Breast (tissue), 4 donors: ENCODE measurements around a stretch of chr13.

DNA sequence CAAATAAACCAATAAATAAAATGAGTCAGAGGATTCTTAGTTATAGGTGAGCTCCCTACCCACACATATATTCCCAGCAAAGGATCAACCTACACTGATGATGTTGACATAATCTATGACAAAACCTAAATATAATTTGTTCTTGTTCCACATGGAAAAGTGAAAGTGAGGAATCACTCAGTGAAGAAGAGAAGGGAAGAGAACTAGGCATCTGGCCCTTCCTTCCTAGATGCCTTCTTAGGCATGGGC lies 27.0 kb downstream of the SPRY2 start:
- PRO-cap, 3 experiments, result no peak in any of the 3 experiments

DNA sequence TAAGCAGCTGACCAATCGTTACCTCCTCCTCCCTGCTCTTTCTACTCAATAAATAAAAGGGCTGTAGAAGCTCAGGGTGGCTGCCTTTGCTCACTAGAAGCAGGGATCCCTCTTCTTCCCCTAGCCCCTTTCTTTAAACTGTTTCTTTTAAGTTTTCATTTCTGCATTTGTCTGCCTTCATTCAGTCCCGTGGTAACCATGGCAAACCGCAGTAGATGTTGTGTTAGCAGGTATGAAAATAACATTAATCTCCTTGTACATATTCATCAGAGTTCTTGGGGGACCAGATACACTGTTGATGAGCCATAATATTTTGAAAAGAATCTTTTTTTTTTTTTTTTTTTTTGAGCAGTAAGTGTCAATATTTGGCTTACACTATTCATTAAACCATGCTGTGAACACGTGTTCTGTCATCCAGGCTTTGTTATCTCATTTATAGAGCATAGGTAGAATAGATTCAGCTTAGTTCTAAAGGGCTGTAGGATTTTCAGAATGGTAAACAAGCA lies 59.3 kb upstream of the SPRY2 start:
- PRO-cap, 3 experiments, result no peak in any of the 3 experiments
- RRBS, result no CpG with 5 or more reads among the region's 4 CpGs

- PRO-cap, 3 experiments, result no peak in any of the 3 experiments
- RRBS, result no CpG with 5 or more reads among the region's 1 CpG
Observed at GRCh38 chr13:81734549-81734957, 1393.6 kb upstream of the SPRY2 start.

DNA sequence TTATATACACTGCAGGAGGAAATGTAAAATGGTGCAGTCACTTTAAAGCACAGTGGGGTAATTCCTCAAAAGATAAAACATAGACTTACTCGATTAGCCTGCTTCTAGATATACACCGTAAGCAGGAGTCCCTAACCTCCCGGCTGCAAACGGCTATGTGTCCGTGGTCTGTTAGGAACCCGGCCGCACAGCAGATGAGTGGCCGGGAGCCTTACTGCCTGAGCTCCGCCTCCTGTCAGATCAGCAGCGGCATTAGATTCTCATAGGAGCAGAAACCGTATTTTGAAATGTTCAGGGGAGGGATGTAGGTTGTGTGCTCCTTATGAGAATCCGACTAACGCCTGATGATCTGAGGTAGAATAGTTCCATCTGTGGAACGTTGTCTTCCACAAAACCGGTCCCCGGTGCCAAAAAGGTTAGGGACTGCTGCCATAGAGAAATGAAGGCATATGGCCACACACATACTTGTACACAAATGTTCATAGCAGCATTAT lies 1491.9 kb downstream of the SLITRK5 start:
- PRO-cap, 3 experiments, result no peak in any of the 3 experiments
- RRBS, result 73% methylated on average over 3 of the region's 16 CpGs

- PRO-cap, 3 experiments, result no peak in any of the 3 experiments
- RRBS, result no CpG with 5 or more reads among the region's 2 CpGs
Observed at GRCh38 chr13:90032051-90032466, 1366.4 kb upstream of the GPC5 start.

- PRO-cap, 3 experiments, result no peak in any of the 3 experiments
- RRBS, result 9% methylated on average over 5 of the region's 65 CpGs
Observed at GRCh38 chr13:91174828-91175939, 223.2 kb upstream of the GPC5 start.

DNA sequence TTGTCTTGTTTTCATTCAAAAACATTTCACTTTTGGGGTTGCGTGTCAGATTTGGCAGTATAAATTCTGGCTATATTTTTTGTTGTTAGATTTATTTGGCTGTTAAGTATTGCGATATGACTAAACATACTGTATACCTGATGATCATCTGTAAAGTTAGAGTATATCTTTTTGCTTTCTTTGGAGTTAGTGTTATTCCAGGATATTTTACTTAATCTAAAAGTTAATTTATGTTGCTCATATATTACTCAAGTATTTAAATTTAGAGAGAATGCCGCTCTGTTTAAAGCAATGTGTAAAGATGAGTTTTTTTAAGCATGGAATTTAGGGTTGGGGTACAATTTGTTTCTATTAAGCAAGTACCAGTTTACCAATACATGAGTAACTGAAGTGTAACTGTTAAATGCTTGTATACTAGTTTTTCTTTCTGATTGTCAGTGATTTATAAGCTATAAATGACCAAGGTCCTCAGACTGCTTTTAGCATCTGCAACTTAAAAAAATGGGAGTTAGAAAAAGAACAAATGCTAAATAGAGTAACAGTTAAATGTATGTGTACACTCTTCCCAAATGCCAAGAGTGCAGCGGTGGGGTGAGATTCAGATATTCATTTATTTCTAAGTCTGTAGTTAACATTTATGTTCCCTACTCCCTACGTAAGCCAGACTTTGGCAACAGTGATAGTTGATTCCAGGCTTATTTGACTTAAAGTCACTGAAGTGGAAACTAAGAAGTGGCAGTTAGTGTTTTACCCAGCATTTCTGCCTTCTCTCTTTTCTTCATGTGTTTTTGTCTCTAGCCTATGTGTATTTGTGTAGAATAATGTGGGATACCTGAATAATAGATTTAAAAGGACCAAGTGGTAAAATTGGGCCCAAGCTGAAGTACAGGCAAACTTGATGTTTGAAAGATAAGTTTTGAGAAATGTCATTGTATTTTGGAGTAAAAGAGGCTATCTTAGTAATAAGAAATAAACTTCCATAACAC lies 46.6 kb upstream of the GPC5 start:
- PRO-cap, 3 experiments, result no peak in any of the 3 experiments
- RRBS, result no CpG with 5 or more reads among the region's 5 CpGs

DNA sequence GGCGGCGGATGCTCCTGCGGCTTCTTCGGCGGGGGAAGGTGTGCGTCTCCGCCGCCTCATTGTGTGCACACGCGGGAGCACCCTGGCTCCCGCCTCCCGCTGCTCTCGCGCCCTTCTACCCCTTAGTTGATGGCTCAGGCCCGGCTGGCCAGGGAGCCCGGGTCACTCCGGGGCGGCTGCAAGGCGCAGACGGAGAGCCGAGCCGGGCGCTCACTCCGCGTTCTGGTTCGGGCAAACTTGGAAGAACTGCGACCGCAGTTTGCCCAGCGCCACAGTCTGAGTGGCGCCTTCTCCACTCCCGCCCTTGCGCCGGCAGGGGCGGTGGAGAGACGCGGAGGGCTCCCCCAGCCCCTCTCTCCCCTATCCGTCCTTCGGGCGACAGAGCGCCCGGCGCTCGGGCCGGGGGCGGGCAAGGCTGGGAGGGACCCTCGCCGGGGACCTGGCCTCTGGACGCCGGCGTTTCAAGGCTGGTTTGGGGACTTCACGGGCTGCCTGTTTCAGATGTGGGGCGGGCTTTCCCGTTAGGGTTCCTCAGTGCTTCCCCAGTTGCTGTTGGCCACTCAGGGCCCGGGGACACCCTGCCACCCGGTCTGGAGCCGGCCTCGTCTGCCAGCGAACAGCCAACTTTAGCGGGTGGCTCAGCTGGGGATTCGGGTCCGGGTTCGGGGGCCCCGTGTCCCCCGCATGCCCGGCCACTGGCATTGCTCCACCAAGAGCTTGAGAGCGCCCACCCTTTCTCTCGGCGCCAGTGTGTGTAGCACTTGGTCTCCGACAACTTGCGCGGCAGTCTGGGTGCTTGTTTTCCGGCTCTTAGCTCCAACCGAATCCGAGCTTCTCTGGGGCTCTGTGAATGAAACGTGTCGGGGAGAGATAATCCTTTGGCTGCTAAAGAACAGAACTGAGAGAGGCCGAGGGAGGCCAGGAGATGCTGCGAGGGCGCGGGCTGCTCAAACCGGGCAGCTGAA lies 1.4 kb downstream of the GPC6 start:
- PRO-cap, 3 experiments, result peak in 1 of 3 experiments; most common plus-strand start position 901 of the sequence (in 1)
- RRBS, result 2% methylated on average over 31 of the region's 81 CpGs

- PRO-cap, 3 experiments, result no peak in any of the 3 experiments
- RRBS, result no CpG with 5 or more reads among the region's 5 CpGs
Observed at GRCh38 chr13:94303524-94304106, 175.9 kb downstream of the DCT start.

DNA sequence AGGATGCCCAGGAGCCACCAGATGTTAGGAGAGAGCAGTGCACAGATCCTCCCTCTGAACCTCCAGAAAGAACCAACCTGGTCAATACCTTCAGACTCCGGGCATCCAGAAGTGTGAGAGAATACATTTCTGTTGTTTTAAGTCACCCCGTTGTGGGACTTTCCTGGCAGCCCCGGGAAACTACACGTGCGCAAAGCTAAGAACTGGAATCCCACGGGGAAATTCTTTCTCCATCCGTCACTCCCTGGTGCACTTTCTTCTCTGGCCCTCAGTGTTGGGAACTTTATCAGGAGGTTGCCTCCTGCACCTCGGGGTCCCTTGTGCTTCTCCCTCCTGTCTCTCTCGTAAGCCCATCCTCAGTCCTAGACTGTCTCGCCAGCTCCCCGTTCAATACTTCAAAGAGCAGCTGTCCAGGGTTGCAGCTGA lies 137.0 kb downstream of the DCT start:
- PRO-cap, 3 experiments, result no peak in any of the 3 experiments
- RRBS, result 62% methylated on average over 3 of the region's 11 CpGs

DNA sequence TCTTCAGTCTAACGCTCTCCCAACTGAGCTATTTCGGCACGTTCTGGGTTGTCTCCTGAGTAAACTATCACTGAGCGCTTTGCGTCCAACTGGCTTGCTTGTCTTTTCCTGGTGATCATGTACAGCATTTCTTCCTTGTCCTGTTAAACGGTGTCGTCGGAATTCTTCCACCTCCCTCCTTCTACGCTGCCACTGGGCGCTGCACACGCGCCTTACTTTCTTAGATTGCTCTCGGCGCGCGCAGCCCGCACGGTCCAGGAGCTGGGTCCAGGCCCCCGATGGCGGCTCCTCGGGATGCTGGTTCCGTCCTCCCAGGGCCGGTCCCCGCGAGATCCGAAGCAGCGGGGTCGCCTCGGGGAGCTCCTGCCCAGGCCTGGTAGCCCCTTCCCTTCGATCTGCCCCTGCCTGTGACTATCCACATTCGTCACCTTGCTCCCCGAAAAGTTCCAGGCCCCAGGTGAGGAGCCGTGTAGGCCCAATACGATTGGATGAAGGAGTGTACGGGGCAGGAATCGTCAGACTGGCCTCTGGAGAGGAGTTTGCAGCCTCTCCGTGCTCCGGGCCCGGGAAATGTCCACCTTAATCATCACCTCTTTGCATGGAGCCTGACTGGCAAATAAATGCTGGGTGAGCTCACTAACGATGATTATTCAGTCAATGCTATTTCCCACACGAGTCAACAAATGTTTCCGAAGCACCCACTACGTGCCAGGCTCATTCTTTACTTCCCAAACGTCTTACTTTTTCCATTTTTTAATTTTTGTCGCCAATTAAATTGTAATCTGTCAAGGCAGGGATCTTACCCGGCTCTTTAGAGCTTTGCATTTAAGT lies 46.1 kb downstream of the TGDS start:
- PRO-cap, 3 experiments, result peak in 3 of 3 experiments; most common plus-strand start position 176 of the sequence (in 1); most common minus-strand start position 40 of the sequence (in 1)
- RRBS, result 0% methylated on average over 3 of the region's 46 CpGs

DNA sequence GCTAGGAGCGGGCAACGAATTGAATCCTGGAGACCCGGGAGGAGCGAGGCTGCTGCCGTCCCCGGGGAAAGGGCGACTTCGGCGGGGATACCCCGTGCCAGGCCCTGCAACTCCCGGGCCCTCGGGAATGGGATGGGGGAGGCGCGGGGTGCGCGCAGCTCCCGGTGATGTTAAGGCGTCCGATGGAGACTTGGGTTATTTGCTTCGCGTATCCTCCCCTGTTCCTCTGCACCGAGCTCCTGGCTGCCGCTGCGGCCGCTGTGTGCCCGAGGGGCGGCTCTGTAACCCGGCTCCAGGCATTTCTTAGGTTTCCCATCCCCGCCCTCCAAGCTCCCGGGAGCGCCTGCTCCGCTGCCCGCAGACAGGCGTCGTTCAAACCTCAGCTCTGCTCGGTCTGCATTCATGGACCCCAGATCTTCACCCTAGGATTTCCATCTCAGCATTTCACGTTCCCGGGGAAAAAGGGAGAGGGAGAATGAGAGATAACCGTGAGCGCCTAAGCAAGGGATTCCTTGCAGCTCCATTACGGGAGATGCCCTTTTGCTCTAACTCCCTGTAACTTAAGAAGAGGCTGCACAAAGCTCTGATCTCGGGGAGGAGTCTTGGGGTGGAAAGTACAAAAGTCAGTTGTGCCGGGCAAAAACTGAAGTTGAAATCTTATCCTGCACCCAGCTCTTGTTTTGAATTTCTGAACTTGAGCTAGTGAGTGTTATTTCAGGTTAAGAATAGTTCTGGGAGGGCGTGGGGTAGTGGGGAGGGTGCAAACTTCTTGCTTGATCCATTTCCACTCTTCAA lies 256.2 kb upstream of the SOX21 start:
- PRO-cap, 3 experiments, result no peak in any of the 3 experiments
- RRBS, result 4% methylated on average over 25 of the region's 44 CpGs

GRCh38 chr13:95185754-95186263 lies 115.4 kb downstream of the ABCC4 start:
- PRO-cap, 3 experiments, result no peak in any of the 3 experiments
- RRBS, result no CpG with 5 or more reads among the region's 5 CpGs

DNA sequence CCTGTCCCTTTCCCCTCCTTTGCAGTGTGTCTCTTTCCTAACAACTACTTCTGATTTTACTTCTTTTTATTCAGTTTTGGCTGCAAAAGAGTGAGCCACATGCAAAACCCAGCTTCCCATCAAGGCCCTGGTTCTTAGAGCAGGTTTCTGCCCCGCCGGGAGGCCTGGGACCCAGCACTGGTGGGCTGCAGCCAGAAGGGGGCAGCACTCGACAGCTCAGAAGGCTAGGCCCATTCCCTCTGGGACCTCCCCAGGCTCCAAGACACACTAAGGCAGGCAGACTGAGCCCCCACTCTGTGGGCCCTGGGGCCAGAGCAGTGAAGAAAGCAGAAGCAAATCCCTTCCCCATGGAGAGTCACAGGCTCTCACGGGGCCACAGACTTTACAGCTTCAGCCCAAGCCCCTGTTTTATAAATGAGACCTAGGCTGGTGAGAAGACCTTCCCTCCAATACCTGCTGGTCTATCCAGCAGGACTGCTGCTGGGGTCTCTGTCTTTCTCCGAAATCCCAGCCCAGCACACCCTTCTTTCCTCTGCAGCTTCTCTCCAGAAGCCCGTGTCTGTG lies 109.4 kb downstream of the ABCC4 start:
- PRO-cap, 3 experiments, result no peak in any of the 3 experiments
- RRBS, result no CpG with 5 or more reads among the region's 6 CpGs

GRCh38 chr13:95605187-95605871 lies 39.2 kb downstream of the DZIP1 start:
- PRO-cap, 3 experiments, result no peak in any of the 3 experiments
- RRBS, result no CpG with 5 or more reads among the region's 3 CpGs

GRCh38 chr13:95641204-95642357 lies 2.9 kb downstream of the DZIP1 start:
- PRO-cap, 3 experiments, result no peak in any of the 3 experiments
- RRBS, result 3% methylated on average over 20 of the region's 92 CpGs

GRCh38 chr13:95676017-95677079 lies 591 bp upstream of the DNAJC3 start:
- PRO-cap, 3 experiments, result peak in 3 of 3 experiments; most common plus-strand start chr13:95676608 (in 2); most common minus-strand start chr13:95676583 (in 2)
- RRBS, result 1% methylated on average over 40 of the region's 71 CpGs

DNA sequence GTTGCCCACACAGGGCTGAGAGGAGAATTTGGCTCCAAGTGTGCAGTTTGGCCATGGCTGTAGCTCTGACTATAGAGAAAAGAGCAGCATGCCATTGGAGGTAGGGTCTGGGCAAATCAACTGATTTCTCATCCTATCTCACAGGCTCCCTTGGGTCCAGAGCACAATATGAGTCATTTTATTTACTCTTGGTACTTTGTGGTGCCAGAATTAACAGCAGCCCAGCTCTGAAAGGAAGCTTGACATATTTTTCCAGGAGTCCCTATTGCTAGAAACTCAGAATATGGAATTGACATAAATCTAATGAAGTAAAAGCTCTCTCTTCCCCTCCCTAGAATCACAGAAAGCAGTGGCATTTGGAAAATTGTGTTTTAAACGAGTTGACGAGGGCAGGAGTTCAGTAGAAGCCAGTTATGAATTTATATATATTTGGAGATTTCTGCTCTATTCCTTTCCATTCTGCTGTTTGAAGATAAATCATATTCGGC lies 357.8 kb downstream of the OXGR1 start:
- PRO-cap, 3 experiments, result no peak in any of the 3 experiments
- RRBS, result no CpG with 5 or more reads among the region's 3 CpGs

DNA sequence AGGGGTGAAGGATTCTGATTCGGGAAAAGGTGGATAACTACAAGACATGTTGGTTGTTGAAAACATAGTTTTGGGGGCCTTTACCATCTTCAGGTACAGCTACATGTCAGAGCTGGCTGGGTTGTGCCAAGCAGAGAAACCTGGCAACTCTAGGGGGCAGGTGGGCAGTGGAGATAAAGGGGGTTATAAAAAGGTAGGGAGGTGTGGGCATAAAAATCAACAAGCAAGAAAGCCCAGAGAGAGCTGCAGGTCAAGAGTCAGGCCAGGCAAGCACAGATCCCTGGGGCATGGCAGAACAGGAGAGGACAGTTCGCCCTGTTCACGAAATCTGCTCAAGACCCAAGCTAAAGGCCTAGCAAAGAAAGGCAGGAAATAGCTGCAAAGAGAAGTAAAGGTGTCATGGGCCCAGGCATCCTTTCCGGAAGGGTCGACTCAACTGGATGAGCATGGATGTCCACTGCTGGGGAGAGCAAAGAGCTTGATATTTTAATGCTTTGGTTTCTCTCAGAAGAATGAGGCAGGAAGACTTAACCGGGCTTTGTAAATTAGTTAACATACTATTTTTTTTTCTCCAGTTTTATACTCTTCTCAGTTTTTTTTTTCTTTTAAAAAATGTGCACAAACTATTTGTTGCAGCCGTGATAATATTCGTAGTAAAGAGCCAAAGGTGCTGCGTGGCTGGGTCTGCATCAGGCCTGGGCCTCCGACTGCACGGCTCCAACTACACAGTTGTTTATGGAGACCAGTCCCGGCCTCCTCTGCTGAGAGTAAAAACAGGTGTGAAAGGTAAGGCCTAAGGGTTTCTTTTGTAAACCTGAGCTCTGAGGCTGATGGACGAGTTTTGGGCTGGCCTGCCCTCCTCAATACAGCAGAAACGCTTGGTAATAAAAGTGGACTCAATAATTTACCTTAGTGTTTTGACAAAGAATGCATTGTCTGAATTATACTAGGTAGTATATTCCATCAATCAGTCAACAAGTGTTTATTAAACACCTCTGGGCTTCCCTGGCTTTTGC lies 3.6 kb downstream of the MBNL2 start:
- PRO-cap, 3 experiments, result no peak in any of the 3 experiments
- RRBS, result 3% methylated on average over 3 of the region's 14 CpGs

GRCh38 chr13:97236190-97236818 lies 14.2 kb downstream of the MBNL2 start:
- PRO-cap, 3 experiments, result no peak in any of the 3 experiments
- RRBS, result no CpG with 5 or more reads among the region's 5 CpGs